ENCODE measurements around the gene TIMM23B.

GRCh38 chr10:49539396-49540249 is 702 bp upstream of the ERCC6 start:
- RRBS: no CpG with 5 or more reads among the region's 34 CpGs

DNA sequence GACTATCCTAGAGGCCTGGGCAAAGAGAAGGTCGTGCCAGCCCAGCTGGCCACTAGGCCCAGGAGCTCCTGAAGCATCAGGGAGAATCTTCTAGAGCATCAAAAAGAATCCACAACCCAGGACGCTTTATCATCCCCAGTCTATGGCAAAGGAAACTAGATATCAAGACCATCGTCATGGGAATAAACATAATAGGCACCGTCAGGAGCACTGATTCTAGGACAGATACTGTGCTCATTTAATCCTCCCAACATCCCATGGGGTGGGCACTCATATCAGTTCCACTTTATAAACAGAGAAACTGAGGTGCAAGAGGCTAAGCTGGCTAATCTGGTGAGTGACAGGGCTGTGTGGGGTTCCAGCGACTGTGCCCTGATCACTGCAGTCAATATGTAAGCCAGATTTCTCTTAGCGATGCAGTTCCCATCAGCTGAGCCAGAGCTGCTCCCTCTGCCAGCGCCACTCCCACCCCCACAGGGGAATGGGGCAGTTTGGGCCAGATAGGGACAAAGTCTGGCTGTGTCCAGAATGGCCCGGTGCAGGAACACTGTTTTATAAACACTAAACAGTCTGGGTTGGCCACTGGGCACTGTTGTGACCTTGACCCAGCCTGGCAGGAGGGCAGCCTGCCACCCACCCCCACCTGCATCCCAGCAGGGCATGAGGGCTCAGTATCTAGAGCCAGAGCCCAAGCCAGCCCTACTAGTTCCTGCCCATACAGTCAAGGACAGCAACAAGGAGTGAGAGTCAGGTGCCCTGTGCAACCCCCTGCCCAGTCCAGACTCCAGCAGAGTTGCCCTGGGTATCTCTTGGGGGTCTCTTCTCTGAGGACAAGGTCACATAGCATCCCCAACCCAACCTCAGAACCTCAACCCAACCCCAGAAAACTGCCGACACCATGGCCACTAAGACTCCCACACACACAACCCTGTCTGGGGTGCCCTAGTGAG is 1.4 kb downstream of the OGDHL start:
- RRBS: no CpG with 5 or more reads among the region's 9 CpGs

GRCh38 chr10:49941708-49942747 is at the start of gene TIMM23B:
Gene TIMM23B, plus strand, starts transcription at chr10:49942053.
- RRBS: no CpG with 5 or more reads among the region's 69 CpGs

DNA sequence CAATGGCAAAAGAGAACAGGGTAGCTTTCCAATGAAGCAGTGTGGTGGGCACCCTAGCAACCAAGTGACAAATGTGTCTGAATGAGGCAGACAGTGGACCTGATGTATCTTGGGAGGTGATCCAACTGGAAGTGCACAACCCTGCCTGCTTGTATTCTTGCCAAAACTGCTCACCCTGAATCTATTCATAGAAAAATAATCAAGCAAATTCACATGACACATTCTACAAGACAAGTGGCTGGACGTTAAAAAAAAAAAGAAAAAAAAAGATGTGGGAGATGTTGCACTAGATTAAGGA is 12.2 kb upstream of the WASHC2A start:
- RRBS: no CpG with 5 or more reads among the region's 1 CpG

DNA sequence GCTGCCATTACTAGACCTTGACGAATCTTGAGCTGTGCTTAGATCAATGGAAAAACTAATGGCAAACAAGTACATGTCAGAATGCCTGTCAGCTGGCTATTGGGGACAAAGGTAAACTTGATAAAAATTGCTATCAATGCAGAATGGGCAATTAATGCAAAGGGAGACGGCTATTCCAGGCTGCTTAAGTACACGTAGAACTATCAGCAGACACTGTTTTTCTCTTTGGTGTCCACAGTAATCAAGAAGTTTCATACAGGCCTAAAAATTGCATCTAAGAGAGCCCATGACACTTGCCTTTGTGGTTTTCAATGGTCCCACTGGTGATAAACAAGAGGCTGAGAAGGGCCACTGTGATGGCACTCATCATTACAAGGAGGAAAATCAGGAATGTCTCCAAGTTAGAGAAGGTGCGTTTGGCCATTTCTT is 3.1 kb downstream of the ASAH2 start:
- RRBS: no CpG with 5 or more reads among the region's 4 CpGs

GRCh38 chr10:50416413-50416805 is 165.1 kb upstream of the ASAH2 start:
- RRBS: no CpG with 5 or more reads among the region's 2 CpGs

- RRBS: no CpG with 5 or more reads among the region's 5 CpGs
These were observed 126.0 kb downstream of the SGMS1 start for GRCh38 chr10:50497601-50498336.

DNA sequence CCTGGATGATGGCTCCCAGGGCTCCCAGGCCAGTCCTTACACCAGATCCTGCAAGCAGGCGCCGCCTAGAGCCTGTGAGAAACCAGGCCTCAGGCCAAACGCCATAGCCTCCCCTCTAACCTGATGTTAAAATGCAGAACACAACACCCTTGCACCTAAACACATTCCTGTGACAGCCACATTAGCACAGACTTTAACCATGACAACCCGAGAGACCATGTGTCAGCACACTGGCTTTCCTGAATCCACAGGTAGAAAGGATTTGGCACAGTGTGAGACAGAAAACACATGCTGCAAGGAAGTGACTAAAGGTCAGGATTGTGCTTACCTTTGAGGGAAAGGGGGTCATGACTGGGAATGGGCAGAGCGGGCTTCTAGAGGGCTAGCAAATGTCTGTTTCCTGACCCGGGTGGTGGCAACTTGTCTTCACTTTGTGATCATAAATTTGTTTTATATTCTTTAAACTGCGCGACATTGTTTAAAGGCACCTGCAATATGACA is 59.8 kb downstream of the SGMS1 start:
- RRBS: no CpG with 5 or more reads among the region's 8 CpGs

DNA sequence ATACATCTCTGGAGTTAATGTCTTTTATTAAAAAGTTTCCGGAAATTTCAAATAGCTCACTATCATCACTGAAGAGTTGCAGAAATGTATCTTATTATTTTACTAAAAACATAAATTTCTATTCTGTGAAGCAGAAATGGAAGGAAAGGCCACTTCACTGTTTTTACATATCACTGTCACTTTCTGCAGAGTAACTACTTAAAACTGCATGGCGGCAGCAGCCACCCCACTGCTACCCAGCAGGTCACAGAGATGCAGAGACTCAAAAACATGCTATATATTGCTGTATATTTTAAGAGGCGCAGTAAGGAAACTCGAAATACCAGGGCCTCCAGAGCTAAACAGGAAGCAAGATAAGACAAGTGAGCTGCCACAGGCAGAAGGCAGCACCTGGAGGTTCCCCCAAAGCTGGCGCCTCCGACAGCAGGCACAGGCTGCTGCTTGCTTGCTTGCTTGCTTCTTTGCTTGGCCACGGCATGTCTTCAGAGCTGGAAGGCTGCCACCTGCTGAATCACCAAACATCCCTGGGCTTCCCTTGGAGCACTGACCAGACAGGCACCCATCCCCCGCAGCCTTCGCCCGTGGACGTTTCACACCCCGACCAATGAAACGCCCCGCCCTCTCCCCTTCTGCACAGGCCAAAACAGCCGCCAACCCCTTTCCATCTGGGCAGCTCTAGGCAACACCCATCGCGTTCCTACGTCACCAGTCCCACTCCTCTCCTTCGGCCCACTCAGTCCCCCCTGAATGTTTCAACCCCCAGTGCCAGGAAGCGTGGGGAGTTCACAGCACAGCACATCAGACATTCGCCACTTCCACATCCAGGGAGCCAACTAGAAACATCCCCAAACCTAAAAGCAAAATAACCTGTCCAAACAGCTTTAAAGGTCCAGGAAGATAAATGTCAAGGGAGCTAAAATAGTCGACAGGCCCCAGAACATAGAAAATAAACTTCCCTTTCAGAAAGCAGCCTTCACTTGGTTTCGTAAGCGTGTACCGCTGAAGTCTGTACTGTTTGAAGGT is 1.8 kb downstream of the SGMS1 start:
- RRBS: no CpG with 5 or more reads among the region's 25 CpGs

GRCh38 chr10:50701949-50702391 is 37.8 kb upstream of the ASAH2B start:
- RRBS: no CpG with 5 or more reads among the region's 5 CpGs

DNA sequence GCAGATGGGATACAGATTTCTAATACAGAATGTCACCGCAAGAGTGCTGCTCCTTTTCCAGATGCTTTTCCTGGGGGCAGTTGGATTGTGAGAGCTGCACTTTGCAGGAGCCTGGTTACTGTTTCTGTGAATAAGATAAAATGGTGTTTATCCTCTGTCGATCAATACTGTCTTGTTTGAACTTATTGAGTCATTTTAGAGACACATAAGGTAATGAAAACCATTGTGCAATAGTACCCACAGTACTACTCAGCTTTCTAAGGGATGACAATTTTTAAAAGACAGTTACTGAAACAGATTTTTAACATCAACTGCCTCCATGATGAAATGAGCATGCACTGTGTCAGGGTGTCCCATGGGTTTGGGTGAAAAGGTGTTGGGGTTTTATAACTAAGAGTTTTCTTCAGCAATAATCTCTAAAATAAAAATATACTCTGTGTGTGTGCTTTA is 2.8 kb downstream of the A1CF start:
- RRBS: no CpG with 5 or more reads among the region's 2 CpGs

DNA sequence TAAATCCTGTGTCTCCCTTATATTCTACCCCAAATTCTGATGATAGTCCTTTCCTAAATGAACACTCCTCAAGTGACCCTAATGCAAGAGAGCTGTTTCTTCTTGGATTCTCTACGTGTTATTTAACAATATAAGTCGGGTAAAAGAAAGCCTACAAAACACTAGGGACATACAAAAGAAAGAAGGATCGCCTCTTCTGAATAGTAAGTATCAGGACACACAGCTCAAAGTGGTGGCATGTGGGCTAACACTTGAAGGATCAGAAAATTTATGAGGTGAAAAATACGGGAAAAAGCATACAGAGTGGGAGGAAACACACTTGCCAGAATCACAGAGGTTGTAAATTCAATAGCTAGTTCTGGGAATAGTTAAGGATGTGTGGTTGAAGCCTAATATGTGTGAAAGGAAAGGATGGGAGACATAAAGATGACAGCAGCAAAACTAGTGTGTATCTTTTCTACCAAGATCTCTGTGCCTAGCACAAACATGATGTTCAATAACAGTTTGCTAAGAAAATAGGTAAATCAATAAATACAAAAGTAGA is 125.6 kb downstream of the PRKG1 start:
- RRBS: no CpG with 5 or more reads among the region's 4 CpGs

- RRBS: no CpG with 5 or more reads among the region's 5 CpGs
These were observed 269.9 kb downstream of the PRKG1 start for GRCh38 chr10:51344147-51344645.

DNA sequence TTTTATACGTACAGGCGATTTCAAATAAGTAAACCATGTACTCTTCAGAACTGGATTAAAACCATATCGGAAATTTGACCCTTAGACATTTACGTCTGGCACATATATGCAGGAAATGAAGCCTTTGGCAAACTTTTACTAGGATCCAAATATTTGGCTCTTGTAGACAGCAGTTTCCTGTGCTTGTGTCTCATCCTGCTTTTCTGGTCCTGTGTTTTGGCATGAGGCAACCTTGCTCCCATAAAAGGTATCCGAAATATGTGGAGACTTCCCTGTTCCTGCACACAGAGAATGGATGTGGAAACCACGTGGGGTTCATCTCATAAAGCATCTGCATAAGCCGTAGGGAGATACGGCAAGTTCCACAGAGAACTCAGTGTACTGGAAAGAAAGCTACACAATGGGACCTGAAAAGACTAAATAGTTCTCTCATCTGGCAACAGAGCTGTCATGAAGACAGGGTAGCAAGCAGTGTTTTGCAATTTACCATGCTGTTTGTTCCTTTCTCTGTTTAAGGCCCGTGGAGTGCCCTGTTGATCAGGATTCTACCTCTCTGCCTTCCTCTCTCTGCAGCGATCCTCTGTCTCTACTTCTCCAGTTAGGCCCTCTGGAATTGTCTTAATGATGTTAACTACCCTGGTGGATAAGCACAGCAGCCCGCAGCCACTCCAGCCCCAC is 293.8 kb downstream of the CSTF2T start:
- RRBS: no CpG with 5 or more reads among the region's 11 CpGs

DNA sequence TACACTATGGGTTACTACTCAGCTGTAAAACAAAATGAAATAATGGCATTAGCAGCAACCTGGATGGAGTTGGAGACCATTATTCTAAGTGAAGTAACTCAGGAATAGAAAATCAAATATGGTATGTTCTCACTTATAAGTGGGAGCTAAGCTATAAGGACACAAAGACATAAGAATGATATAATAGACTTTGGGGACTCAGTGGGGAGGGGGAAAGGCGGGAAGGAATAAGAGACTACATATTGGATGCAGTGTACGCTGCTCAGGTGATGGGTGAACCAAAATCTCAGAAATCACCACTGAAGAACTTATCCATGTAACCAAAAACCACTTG is 242.2 kb downstream of the CSTF2T start:
- RRBS: no CpG with 5 or more reads among the region's 2 CpGs

GRCh38 chr10:51571307-51572207 is 127.8 kb downstream of the CSTF2T start:
- RRBS: no CpG with 5 or more reads among the region's 3 CpGs

GRCh38 chr10:51649297-51649691 is 50.1 kb downstream of the CSTF2T start:
- RRBS: no CpG with 5 or more reads among the region's 5 CpGs

DNA sequence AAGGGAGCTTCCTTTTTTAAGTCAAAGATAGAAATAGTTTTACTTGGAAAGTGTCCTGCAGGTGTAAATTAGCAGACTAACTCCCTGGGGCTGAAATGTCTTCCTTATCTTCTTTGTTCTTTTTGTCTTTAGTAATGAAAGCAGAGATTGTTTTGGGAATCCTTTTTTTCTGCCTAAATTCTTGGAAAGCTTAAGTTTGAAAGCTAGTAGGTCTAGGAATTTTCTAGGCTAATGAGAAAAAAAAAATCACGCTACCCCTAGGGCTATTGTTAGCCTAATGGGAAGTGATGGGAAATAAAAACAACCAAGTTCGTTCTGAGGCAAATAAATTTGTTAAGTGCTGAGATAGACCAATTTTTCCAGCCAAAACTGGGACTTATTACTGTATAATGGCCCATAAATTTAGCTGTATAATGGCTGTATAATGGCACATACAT is 139.2 kb upstream of the CSTF2T start:
- RRBS: no CpG with 5 or more reads among the region's 2 CpGs

- RRBS: no CpG with 5 or more reads among the region's 37 CpGs
These were observed 730.8 kb downstream of the ZWINT start for GRCh38 chr10:55630118-55630883.

DNA sequence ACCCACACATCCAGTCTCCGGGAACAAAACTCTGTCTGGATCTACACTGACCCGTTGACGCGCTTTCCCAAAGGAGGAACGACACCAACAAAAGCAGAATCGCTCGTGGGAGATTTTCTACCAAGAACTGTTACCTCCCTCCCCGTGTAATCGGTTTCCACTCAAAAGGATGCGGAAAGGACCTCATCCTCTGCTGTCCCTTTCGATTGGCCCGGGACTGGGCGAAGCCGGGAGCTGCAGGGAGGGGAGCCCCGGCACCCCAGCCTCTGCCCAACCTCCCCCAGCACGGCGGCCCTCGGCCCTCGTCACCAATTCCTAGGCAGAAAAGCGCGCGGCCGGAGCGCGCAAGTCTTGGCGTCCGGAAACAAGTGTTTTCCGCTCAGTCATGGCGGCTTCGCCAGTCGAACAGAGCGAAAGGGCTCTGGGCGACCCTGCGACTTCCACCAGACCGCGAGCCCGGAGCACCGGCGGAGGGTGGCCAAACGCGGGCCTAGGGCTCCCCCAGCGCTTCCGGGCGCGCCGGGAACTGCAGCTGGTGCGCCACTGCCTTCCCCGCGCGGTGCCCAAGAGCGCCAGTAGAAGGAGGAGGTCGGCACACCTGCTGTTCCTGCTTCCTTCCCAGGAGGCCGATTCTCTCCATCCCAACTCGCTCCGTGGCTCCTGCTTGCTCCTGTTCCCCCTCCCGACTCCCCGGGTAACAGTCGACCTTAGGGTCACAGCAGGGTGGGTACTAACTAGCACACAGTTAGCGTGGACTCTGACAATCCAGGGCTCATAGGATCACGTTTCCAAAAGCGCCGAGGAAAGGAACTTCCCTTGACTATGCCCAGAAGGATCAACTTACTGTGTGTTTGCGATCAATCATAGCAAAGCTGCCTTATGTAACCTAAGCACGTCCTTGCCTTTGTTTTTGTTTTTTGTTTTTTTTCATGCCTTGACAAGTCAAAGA is 729.9 kb downstream of the ZWINT start:
- RRBS: 5% methylated on average over 21 of the region's 64 CpGs